Neural crest cell (in vitro differentiated cells): ENCODE measurements around a stretch of chr6.

DNA sequence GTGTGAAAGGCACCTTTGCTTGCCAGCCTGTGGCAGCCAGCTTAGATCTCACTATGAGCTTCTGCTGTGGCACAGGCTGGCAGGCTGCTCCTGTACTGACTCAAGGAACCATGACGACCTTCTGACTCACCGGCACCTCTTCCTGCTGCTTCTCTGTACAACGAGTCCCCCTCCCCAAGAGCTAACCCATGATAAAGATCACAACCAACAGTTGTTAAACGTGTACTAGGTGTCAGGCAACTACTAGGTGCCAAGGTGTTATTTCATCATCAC is 76.7 kb upstream of the DUSP22 start:
- PRO-cap, result no peak

DNA sequence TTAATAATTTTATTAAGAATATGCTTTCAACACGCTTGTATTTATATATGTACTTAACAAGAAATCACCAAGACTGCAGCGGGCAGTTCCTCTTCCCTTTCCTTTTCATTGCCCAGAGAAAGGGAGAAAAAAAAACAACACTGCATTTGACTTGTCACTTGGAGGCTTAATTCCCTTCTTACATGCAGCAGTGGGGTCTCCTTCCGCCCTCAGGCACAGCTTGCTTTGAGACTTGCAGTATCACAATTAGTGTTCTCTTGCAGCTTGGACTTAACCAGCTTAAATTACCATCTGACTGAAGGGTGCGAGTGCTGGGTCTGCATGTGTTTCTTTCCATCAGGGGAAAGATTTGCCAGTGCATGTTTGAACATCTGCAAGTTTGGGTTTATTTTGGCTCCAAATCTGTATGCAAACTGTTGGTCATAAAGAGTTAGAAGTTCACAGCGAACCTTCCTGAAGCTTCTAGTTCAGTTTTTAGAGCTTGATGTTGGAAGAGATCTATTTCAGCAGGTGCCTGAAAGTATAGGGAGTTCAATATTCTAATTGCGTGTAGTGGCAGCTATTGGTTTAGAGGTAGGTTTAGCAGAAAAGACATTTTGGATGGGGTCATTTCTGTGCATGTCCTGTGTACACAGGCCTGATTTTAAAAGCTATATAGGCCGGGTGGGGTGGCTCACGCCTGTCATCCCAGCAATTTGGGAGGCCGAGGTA is 35.7 kb upstream of the IRF4 start:
- PRO-cap, result no peak

GRCh38 chr6:453080-453945 is 61.8 kb downstream of the IRF4 start:
- PRO-cap, result no peak

GRCh38 chr6:591064-591816 is 65.7 kb downstream of the HUS1B start:
- PRO-cap, result no peak

- PRO-cap, result no peak
Observed at GRCh38 chr6:681481-682205, 11.3 kb downstream of the EXOC2 start.

DNA sequence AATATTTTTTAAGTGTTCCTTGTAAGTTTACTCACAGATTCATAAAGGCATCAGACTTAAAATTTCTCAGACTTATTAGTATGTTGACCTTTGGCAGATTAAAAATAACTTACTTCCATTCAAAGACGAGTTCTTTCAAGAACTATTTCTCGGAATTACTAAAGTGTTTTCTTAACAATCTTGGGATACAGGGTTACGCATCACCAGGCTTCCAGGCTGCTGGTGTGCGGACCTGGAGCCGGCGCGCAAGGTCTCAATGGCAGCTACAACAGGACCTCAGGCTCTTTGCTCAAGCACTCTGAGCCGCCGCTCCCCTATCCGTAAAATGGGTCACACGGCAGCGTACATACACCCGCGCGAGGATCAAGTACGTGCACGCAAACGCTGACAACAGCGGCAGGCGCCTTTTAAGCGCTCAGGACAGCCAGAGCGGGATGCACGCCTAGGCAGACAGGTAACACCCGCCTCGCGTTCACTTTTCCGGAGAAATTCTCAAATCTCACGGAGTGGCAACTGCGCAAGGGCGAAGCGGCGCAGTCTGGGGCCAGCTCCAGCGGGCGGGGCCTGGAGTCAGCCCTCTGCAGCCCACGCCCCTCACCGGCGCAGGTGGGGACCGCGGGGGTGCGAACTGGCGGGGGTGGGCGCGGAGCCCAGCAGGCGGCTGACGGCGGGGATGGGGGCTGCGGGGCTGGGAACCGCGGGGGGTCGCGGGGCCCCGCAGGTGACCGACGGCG is 611 bp downstream of the EXOC2 start:
- PRO-cap, result no peak

- PRO-cap, result no peak
Observed at GRCh38 chr6:836113-836693, 143.3 kb upstream of the EXOC2 start.

GRCh38 chr6:1087455-1087761 is 224.5 kb upstream of the FOXQ1 start:
- PRO-cap, result no peak

GRCh38 chr6:1336294-1336583 is 24.3 kb downstream of the FOXQ1 start:
- PRO-cap, result no peak

DNA sequence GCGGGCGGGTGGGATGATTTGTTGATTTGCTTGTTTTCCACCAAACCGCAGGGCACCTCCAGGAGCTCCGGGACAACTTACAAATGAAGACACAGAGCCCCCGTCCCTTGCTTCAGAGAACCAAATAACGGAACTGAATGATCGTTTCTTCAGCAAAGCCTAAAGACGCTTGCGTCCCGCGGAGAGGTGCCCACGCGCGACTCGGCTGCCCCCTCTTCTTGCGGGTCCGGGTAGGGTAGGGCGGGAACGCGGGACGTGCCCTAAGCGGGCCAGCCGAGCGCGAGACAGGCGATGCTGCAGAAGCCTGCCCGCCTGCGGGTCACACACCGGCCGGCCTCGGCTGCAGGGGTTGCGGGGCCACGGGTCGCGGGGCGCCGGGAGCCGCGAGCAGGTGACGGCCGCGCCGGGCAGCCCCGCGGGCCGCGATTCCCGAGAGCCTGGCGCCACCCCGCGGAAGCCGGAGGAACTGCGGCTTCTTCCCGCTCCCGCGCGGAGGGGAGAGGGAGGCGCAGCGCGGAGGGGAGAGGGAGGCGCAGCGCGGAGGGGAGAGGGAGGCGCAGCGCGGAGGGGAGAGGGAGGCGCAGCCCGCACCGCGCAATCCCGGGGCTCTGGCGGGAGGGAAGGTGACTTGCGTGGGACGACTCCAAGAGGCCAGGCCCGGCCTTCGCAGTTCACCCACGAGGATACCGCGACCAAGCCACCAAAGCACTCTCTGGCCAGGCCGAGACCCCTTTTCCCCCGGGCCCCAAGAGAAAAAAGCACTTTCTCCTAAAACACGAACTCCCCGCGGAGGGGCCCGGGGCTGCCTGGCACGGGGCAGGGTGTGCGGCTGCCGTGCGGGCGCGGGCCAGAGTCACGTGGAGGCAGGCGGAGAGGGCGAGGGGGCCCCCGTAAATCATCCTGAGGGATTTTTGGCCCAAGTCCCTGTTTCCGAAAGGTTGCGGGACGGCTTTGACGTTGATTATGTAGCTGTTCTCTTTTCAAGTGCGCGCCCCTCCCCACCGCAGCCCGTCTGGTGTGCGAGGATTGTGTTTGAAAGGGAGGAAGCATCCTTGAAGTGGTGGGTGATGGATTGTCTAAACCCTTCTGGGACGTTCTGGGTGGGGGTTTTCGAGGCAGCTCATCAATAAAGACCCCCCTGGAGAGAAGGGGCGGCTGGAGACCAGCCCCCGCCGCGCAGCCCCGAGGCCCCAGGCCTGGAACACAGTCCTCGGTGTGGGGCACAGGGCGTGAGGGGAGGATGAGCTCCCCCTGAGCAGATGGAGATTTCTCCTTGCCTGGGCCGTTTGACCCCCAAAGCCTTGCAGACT is 7.4 kb upstream of the FOXF2 start:
- PRO-cap, result no peak

GRCh38 chr6:1387675-1388692 is 1.4 kb upstream of the FOXF2 start:
- PRO-cap, result no peak

DNA sequence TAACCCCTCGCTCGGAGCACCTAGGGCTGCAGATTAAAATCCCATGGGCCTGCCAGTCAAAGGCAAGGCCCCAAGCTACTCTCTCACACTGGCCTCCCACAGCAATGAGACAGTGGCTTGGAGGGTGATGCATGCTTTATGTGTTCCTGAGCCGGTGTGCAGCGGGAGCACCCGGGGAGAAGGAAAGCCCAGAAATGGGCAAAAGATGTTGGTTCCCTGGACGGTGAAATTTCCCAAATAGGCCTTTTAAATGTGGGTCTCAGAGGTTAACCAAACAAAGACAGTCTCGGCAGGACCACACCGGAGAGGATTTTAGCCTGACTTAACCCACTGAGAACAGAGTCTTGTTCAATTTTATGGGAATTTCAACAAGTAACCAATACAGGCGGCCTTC is 2.6 kb downstream of the FOXF2 start:
- PRO-cap, result no peak

DNA sequence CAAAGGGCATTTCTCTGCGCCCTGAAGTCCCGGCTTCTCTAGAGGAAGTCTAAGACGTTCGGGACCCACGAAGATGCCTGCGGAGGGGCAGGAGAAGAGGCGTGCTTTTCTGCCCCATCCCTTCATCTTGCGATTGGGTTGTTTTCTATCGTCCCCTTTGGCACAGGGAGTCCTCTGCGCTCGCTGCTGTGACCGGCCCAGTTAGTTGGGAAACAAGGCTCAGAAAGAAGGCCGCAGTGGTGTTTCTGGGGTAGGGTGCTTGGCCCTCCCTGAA is 4.6 kb downstream of the FOXF2 start:
- PRO-cap, result no peak

GRCh38 chr6:1402365-1402659 is 12.9 kb downstream of the FOXF2 start:
- PRO-cap, result no peak

DNA sequence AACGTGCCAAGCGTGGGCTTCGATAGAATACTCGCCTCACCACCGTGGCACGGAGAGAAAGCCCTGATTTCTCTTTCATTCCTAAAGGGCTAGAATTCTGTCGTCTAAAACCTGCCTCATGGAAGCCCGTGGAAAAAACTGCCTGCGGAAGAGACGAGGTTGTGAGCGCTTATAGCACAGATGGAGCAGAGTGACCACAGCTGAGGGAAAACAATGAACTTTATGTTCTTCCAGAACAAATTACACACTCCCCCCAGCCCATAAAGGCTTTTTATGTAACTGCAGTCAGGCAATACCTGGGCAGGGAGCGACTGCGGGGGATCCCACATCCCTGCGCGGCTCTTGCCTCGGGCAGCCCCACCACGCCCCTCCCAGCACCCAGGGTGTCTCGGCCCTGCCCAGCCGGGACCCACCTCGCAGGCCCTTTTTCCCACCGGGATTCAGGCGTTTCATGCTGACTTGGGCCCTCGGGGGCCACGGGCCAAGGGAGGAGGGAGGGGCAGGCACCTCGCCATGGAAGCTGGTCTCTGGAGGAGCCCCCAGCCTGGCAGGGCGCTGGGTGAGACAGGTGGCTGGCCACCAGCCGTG is 15.4 kb upstream of the FOXC1 start:
- PRO-cap, result no peak

GRCh38 chr6:1608162-1608652 is 1.5 kb upstream of the FOXC1 start:
- PRO-cap, result no peak

DNA sequence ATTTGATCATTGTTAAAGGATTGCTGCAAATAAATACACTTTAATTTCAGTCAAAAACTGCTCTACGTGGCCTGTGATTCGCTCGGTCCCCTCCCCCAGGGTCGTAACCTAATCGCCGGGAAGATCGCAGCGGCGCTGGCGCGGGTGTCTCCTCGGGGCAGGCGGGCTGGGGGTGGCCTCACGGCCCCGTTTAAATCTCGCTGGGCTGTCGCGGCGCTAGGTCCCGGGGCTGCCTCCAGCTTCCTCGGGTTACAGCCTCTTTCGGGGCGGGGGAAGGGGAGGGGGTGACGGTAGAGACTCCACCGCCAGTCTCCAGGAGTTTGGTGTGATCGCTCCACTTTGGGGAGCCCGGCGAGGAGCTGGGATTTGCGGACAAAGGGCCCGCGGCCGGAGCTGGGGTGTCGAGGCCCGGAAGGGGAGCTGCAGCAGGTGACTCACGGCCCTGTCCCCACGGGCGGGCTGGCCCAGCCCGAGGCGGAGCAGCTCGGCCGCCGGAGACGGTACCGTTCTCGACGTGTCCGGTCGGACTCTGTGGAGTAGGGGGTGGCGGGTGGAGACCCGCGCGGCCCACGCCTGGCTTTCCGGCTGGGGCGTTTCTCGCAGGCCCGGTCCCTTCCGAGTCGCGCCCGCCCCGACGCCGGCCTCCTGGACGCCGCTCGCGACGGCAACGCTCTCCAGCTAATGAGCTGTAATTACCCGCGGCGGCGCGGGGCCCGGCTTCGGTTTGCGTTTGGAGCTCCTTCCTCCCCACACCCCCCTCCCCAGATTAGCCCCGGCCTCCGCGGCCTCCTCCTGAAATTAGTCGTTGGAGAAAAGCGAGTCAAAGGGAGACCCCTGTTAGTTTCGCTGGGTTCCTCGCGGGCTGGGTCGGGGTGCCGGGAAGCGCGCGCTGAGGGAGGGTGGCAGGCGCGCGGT is 4.4 kb downstream of the FOXC1 start:
- PRO-cap, result unidirectional peak, plus-strand start at position 308 of the sequence

GRCh38 chr6:1614756-1615116 is 5.0 kb downstream of the FOXC1 start:
- PRO-cap, result bidirectional peak, plus-strand start at chr6:1614970, minus-strand start at chr6:1614865

DNA sequence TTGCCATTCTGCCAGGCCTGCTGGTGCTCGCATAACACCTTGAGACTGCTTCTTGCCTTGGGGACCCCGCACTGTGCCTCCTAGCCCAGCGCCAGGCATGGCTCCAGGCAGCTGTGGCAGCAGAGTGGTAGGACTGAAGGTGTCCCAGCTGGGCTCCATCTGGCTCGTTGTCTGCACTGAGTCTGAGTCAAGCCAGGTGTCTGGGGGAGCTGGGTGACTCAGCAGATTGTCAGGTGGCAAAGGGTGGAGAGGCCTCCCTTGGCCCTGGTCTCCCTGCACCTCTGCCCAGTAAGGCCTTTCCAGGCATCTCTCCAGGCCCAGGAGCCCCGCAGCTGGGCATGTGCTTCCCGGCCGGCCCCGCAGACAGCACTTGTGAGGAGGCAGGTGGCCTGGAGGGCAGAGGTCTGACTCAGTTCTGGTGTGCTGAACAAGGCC is 27.3 kb downstream of the FOXC1 start:
- PRO-cap, result no peak

DNA sequence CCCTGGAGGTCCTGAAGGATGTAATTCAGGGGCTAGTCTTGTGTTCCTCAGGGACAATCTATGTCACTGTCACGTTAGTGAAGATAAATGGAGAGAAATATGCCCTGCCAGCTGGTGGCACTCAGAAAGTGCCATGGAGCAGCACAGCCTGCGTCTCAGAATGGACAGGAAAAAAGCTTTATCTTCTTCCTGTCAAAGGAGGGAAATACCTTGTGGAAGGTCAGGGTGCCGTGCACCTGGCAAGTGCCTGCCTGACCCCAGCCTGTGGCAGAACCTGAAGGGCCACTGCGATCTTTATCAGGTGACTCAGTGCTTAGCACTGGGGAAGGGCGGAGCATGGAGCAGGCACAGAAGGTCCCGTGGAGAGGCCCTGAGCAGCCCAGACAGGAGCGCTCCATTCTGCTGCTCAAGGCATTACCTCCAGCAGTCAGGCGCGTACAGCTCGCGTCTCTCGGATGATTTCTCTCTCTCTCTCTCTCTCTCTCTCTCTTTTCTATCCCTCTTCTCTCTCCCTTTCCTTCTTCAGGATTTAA is 31.6 kb downstream of the FOXC1 start:
- PRO-cap, result no peak